Islet of Langerhans (tissue), 1 donor: ENCODE data around the genes SPATA22, CAMKK1 and MINK1.

GRCh38 chr17:3471591-3471951 lies at the start of gene SPATA22:
Gene SPATA22 (minus strand): TSS chr17:3471819.
- RRBS = no CpG with 5 or more reads among the region's 38 CpGs

- RRBS = no CpG with 5 or more reads among the region's 16 CpGs
Observed at GRCh38 chr17:3694638-3695116, 1.3 kb downstream of the P2RX5 start.

DNA sequence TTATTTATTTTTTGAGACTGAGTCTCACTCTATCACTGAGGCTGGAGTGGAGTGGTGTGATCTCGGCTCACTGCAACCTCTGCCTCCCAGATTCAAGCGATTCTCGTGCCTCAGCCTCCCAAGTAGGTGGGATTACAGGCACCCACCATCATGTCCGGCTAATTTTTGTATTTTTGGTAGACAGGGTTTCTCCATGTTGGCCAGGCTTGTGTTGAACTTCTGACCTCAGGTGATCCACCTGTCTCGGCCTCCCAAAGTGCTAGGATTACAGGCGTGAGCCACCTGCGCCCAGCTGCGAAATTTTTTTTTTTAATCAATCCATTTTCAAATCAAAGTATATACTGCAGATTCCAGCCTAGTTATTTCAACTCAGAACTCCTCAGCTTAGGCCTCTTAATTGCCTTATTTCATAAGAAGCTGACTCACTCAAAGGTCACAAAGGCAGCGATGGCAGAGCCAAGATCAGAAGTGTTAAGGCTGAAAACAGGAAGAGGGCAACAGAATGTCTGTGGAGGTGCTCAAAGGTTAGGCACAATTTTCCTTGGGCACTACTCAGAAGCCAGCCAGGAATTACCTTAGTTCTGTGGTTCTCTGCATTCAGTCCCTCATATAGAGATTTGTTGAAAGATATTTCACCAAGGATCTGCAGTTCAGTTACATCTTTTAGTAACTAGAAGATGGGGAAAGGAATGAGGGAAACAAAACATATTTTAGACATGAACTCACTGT lies 3.8 kb upstream of the HASPIN start:
- RRBS = no CpG with 5 or more reads among the region's 9 CpGs

- RRBS = 4% methylated on average over 6 of the region's 51 CpGs
Observed at GRCh38 chr17:3755010-3756020, 31.6 kb downstream of the HASPIN start.

- RRBS = 4% methylated on average over 42 of the region's 98 CpGs
Observed at GRCh38 chr17:3892857-3893936, at the start of gene CAMKK1. Gene CAMKK1 (minus strand): TSS chr17:3893053.

DNA sequence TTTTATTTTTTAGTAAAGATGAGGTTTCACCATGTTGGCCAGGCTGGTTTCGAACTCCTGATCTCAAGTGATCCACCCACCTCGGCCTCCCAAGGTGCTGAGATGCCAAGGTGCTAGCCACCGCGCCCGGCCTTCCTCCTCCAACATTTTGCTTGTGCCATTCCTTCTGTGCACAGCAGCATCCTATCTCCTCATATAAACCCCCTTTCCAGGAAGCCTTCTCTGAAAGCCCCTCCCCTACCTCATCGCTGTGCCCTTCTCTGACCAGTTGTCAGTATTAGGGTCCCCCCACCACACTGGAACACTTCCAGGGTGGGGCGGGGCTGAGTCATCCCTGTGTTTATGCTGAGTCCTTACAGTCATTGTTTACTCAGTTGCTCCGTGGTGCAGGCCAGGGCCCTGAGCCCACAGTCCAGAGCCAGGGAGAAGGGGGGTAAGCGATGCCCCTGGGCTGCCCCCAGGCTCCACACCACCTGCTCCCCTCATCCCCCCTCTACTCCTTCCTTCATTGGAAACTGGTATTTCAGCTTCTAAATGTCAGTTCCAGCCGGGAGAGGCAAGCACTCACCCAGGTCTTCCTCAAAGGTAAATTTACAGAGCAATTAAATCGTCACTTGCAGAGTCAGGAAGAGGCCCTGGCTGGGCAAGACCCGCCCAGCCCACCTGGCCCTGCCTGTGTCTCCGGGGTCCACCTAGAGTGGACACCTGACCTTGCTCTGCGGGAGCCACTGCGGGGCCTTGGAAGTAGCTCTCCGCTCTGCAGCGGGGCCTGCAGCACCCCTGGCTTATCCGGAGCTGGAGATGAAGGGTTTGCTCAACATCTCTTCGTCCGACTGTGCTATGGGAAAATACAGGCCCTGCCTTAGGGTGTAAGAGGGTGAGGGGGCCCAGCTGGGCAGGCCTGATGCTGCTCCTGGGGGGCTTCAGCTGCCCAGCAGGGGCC lies 4.9 kb downstream of the ATP2A3 start:
- RRBS = 19% methylated on average over 3 of the region's 20 CpGs

GRCh38 chr17:3985736-3986306 lies 21.6 kb upstream of the ATP2A3 start:
- RRBS = 19% methylated on average over 4 of the region's 19 CpGs

DNA sequence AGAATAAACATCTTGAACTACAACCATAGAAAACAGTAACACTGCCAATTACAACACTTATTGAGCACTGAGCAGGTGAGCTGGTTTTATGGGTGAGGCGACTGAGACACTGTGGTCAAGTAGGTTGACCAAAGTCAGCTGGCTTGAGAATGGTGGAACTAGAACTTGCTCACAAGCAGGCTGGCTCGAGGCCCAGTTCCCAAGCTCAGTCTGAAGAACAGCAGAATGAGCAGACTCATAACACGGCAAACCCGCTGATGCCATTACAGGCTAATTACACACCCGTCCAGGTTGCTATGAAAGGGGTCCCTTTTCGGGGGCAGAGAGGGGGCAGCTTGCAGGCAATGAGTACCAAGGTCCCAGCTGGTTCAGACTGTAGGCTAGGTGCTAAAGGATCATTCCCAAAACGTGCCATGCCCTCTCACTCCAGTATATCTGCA lies 6.4 kb downstream of the ZZEF1 start:
- RRBS = no CpG with 5 or more reads among the region's 7 CpGs

GRCh38 chr17:4257285-4258021 lies 6.3 kb downstream of the ANKFY1 start:
- RRBS = no CpG with 5 or more reads among the region's 7 CpGs

- RRBS = no CpG with 5 or more reads among the region's 17 CpGs
Observed at GRCh38 chr17:4474028-4474603, 24.6 kb upstream of the SPNS2 start.

- RRBS = 4% methylated on average over 9 of the region's 56 CpGs
Observed at GRCh38 chr17:4499504-4500538, 1.1 kb downstream of the SPNS2 start.

- RRBS = no CpG with 5 or more reads among the region's 14 CpGs
Observed at GRCh38 chr17:4522436-4523022, 23.8 kb downstream of the SPNS2 start.

DNA sequence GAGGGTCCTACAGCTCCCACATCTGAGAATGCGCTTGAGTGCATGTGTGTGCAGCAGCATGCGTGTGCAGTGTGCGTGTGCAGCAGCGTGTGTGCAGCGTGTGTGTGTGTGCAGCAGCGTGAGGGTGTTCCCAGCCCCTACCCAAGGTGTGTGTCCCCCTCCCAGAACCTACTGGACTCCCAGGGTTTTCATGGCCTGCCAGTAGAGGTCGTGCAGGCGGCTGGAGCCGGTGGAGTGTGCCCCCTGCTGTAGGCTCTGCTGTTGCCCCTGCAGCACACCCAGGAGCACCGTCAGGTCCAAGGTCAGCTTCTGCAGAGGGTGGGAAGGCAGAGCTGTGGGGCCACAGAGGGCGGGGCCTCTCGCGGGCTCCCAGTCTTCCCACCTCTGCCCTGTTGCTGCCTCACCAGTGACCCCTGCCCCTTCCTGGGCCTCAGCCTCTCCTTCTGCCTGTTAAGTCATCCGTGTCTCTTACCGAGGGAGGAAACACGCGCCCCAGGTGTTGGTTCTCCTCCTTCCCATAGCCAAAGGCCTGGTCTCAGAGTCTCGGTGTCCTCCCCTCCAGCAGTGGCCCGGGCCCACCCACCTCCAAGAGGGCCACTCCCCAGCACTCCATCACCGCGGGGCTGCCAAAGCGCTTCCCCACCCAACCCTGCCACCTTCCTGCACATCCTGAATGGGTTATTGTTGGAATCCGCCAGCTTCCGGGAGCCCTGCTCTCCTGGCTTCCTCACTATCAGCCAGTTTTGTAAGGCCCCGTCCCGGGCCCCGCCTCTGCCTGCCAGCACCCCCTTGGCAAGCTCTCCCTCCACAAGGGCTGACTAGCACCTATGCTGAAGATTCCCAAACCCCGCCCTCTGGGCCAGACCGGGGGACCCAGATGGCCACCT lies 14.8 kb downstream of the MYBBP1A start:
- RRBS = 81% methylated on average over 6 of the region's 29 CpGs

- RRBS = no CpG with 5 or more reads among the region's 16 CpGs
Observed at GRCh38 chr17:4655786-4656176, 14.3 kb upstream of the ALOX15 start.

GRCh38 chr17:4714745-4715027 lies 4.3 kb downstream of the ARRB2 start:
- RRBS = no CpG with 5 or more reads among the region's 5 CpGs

GRCh38 chr17:4715028-4715664 lies 4.7 kb downstream of the ARRB2 start:
- RRBS = no CpG with 5 or more reads among the region's 10 CpGs

GRCh38 chr17:4832982-4833969 lies at the start of gene MINK1:
Gene MINK1 (plus strand): TSS chr17:4833340.
- RRBS = 3% methylated on average over 30 of the region's 104 CpGs

- RRBS = 9% methylated on average over 5 of the region's 20 CpGs
Observed at GRCh38 chr17:4939217-4939766, 554 bp downstream of the SLC25A11 start.

GRCh38 chr17:4988713-4989297 lies 1.3 kb upstream of the CAMTA2 start:
- RRBS = no CpG with 5 or more reads among the region's 2 CpGs

DNA sequence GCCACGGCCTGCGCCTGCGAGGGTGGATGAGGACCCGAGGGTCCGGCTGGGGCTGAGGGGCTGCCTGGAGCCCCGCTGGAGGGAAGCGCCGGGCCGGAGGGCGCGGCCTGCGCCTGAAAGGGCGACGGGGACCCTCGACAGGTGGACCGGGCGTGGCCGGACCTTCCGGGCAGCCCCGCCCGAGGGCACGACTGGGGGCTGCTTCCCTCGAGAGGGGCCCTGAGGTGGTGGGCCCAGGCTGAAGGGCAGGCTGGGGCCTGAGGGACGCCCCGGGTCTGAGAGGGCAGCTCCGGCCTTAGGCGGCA lies 300 bp downstream of the INCA1 start:
- RRBS = 25% methylated on average over 16 of the region's 27 CpGs